HL-60 (cell line): ENCODE measurements around the genes ARSI, SYNPO and ANXA6.

- RRBS: no CpG with 5 or more reads among the region's 2 CpGs
Observed at GRCh38 chr5:150215426-150215951, 25.6 kb downstream of the SLC6A7 start.

GRCh38 chr5:150302083-150303404 is at the start of gene ARSI:
ARSI (minus strand) TSS chr5:150302905.
- RRBS: 23% methylated on average over 41 of the region's 95 CpGs

DNA sequence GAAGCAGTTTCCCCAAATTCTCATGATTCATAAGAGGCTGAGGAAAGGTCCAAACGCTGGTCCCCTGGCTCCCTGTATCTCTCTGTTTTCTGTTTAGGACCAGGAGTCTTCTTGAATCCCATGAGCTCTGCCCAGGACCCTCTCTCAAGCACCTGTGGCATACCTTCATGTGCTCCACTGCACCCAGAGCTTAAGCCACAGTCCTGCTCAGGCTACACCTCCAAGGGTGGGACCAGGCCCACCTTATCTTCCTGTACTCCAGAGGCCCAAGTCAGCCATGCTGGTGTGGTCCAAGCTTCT is 26.1 kb downstream of the TCOF1 start:
- RRBS: no CpG with 5 or more reads among the region's 1 CpG

GRCh38 chr5:150404855-150405815 is 7.6 kb downstream of the CD74 start:
- RRBS: no CpG with 5 or more reads among the region's 10 CpGs

DNA sequence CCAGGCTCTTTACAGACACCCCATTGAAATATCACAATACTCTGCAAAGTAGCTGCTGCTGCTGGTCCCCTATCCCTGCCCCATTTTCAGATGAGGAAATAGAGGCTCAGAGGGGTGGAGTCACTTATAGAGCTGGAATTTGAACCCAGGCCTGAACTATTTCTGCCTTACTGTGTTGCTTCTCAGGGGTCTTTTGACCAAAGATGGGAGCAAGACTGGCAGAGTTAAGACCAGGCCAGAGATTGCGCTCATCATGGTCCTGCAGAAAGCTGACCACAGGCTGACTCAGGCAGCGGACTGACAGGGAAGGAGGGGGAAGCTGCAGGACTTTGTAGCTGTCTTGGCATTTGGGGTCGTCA is 18.5 kb upstream of the NDST1 start:
- RRBS: no CpG with 5 or more reads among the region's 3 CpGs

GRCh38 chr5:150497548-150498305 is 10.2 kb upstream of the NDST1 start:
- RRBS: no CpG with 5 or more reads among the region's 15 CpGs

DNA sequence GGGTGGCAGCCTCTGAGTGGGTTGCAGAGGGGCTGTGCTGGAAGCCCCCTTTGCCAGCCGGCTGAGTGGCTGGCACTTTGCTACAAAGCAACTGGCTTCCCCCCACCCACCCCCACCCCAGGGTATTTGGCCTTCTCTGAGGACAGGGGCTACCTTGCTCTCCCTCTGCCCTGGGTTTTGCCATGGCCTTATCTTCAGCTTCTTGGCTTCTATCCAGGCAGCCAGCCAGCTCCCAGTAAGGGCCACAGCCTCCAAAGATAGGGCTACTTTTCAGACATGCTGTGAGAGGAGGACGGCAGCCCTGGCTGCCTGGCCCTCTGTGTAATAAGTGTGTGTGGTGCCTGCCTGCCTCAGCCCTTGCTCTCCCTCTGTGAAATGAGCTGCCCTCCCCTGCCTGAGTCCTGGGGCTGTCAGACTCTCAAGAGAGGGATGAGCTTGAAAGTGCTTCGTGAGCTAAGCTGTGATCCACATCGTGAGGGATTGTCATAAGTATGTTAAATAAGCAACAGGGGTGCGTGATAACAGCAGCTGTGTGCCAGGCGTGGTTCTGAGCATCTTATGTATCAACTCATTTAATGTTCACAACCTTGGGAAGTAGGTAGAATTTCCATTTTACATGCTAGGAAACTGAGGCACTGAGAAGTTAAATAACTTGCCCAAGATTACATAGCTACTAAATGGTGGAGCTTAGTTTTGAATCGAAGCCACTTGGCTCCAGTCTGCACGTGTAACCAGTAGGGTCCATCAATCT is 8.1 kb downstream of the NDST1 start:
- RRBS: no CpG with 5 or more reads among the region's 8 CpGs

GRCh38 chr5:150520836-150521422 is 13.0 kb downstream of the NDST1 start:
- RRBS: 89% methylated on average over 3 of the region's 29 CpGs

DNA sequence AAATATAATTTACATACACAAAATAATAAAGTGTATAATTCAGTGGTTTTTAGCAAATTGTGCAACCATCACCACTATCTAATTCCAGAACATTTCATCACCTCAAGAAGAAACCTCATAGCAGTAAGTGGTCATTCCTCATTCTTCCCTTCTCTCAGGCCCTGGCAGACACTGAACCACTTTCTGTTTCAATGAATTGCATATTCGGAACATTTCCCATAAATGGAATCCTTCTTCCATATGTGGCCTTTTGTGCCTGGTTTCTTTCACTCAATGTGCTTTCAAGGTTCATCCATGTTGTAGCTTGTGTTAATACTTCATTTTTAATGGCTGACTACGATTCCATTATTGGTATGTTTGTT is 59.5 kb downstream of the NDST1 start:
- RRBS: no CpG with 5 or more reads among the region's 2 CpGs

GRCh38 chr5:150640146-150641249 is at the start of gene SYNPO:
SYNPO (plus strand) TSS chr5:150640660.
- RRBS: 34% methylated on average over 2 of the region's 19 CpGs

DNA sequence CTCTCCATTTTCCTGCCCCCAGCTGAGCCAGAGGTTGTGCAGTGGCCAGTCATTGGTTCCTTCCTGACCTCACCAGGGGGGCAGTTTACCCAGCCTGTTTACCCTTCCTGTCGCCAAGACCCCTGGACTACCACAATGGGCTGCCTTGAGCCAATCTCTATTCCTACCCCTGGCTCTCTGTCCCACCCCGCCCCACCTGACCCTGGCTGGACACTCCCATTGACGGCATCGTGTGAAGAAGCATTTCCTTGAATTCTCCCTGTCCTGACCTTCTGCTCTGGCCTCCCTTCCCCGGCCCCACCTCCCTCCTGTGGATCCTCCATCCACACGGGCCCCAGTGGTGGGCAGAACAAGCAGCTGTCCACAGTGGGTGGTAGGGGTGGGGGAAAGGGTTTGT is 788 bp downstream of the SYNPO start:
- RRBS: no CpG with 5 or more reads among the region's 6 CpGs

- RRBS: 90% methylated on average over 2 of the region's 51 CpGs
Observed at GRCh38 chr5:150649416-150650333, 9.2 kb downstream of the SYNPO start.

- RRBS: no CpG with 5 or more reads among the region's 4 CpGs
Observed at GRCh38 chr5:150652009-150652339, 9.1 kb upstream of the MYOZ3 start.

GRCh38 chr5:150671124-150671915 is 10.3 kb downstream of the MYOZ3 start:
- RRBS: 11% methylated on average over 5 of the region's 37 CpGs

- RRBS: no CpG with 5 or more reads among the region's 3 CpGs
Observed at GRCh38 chr5:150673731-150673950, 12.6 kb downstream of the MYOZ3 start.

DNA sequence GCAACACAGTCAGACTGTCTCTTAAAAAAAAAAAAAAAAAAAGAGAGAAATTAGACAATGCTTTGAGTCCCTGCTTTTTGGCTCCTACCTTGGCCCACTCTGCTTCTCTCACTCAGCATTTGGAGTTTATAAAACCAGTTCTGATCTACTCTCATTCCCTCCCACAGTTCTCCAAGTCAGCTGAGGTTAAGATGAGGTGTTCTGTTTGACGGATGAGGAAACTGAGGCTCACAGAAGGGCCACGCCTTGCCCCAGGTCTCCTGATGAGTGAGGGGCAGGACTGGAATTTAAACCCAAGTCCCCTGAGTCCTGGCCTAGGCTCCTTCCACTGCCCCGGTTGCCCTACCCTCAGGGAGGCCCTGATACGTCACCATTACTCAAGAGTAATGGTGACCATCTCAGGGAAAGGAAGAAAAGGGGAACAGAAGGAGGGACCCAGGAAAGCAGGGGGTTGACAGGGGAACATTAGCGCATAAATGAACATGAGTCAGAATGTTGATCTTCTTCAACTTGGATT is 9.1 kb downstream of the GPX3 start:
- RRBS: no CpG with 5 or more reads among the region's 5 CpGs

DNA sequence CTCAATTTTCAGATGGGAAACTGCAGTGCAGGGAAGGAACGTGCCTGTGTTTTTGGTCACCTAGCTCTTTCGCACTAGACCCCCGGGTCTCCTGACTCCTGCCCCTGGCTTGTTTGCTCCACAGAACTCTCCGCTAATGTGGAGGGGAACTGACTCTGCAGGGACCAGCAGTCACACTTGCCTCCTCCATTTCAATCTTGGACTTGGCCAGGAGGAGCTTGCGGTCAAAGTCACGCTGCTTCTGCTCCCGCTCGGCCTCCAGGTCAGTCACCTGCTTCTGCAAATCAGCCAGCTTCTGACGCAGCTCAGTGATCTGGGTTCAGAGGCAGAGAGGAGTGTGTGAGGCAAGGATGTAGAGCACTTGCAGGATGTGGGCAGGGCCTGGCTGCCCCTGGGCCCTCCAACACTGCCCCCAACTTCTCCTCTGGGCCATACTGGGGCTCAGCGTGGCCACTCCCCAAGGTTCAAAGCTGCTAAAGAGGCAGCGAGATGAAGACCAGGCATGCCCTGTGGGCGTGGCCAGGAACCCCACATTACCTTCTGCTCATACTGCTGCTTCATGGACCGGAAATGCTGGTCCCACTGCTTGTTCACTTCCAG is 22.1 kb downstream of the GPX3 start:
- RRBS: no CpG with 5 or more reads among the region's 13 CpGs

DNA sequence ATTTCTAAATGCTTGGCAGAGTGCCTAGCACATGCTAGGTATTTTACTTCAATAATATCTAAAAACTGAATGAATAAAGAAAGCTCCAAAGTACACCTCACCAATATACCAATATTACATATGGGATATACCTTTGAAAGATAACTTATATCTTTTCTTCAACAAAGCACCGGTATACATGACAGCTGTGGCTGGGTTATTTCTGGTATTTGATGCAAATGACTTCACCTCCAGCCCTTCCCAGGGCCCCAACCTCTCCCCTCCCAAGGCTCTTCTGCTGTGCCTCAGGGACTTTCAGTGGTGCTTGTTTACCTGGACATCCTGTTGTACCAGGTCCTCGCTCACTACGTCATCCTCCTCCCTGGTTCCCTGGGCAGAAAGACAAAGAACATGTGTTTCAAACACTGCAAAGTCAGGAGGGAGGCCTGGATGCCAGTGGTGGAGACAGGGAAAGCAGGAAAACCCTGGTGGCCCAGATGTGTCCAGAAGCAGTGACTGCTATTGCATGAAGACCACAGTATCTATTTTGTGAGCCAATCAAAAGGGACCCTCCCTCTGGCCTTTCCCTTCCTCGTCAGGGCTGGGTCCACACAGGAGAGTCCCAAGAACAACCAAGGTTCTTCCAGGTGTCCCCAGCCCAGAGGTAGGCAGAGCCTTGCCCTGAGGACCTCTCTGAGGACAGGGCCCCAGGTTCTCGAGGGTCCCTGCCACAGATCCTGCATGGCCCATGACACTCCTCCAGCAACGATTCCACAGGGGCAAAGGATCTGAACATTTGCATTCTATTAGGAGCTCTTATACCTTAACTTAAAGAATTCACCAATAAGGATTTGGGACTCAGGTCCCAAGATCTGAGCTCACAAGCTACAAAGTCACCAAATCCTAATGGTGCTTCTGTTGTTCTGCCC is 23.2 kb downstream of the ANXA6 start:
- RRBS: 50% methylated on average over 1 of the region's 6 CpGs

GRCh38 chr5:151157409-151158050 is at the start of gene ANXA6:
ANXA6 (minus strand) TSS chr5:151157779.
- RRBS: 7% methylated on average over 4 of the region's 55 CpGs

DNA sequence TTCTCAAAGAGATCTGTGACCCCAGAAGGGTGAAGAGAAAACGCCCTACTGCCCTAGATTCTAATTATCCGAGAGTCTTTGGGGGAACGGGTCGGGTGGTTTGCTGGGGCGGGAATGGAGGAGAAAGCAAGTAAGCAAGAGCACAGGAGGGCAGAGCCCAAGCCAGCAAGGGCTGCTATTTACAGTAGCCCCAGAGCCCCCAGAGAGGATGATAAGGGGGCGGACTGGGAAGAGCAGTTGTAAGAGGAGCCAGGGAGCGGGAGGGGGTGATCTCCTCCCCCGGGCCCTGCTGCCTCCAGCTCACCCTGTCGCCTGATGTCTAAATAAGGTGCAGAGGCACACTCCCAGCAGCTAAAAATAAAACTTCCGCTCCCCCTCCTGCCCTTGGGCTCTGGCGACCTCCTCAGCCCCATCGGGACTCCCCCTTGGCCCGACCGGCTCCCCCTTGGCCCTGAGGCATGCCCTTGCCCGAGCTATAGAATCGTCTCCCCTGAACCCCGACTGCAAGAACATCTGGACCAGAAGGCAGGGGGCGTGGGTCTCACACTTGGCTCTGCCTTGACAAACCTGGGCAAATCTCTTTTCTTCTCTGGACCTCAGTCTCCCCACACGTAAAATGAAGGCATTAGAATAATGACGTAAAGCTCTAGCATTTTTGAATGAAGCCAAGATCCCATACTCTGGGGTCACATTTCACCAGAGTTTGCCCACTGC is 14.5 kb upstream of the CCDC69 start:
- RRBS: no CpG with 5 or more reads among the region's 20 CpGs